Measurements from ENCODE around the genes AGO4 and AGO3.

DNA sequence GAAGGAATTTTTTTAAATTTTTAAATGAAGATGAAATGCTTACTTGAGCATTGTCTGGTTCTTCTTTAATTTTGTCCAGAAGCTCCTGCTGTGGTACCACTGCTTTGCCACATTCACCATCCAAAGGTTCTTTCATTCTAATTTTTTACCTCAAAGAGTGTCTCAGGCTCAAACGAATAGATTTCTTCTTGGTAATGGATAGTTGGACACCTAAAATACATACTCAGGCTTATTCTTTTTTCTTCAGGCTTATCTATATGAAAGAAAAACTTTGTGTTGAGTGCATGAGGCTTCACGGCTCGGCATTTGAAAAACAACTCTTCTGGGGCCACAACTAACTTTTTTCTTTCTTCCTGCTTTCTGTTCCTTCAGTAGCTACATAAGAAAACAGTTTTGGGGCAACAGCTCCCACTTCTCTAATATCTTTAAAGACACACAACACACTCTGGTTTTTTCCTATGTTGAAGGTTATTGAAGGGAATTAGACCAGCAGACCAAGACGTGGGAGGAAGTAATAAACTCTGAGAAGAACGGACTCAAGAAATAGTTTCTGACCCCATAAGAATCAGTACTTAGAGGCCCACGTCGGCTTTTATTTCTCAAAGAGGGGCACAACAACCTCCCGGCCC is 1.1 kb downstream of the ZMYM6 start:
- PRO-cap = no peak

DNA sequence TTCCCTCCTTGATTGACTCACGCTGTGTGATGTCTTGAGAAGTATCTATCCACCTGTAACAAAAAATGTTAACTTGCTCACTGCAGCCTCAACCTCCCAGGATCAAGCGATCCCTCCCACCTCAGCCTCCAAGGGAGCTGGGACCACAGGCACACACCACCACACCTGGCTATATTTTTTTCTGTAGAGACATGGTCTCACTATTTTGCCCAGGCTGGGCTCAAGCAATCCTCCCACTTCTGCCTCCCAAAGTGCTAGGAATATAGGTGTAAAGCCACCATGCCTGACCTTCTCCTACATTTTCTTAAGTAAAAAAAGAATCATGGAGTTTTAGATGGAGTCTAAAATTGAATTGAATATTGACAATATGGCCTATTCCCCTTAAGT is 15.6 kb downstream of the SFPQ start:
- PRO-cap = no peak

DNA sequence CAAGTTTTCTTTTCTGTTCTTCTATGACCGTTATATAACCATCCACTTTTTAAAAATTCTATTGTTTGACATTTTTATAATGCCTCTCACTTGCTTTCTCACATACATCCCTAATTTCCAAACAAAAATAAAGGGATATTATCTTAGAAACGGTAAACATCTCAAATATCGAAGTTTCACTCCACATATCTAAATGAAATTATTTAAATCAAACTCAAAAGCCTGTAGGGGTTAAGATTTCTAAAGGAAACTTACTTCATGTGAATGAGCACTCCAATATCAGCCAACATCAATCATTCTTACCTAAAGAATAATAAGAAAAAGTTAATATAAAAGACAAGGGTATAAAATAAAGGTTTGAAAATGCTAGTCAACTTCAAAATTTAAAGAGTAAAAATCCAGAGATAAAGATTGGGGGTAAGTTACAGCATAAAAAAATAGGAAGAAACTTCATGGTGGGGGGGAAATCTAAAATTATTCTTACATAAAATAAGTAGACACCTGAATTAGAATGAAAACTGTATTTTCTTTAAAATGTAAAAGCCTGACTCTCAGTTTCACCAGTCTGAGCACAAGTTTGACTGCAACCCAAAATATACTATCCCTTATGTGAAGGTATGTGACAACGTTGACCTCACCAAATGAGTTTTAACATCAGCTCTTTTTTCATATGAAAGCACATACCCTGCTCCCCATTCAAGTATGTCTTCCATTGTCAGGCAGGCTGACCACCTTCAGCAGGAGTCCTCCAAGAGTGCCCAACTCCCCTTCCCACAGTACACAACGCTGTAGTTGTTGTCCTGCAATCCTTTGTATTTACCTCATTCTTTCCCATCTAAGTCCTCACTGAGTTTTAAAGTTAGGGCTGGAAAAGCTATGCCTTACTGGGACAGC is 15.0 kb downstream of the SFPQ start:
- PRO-cap = no peak

DNA sequence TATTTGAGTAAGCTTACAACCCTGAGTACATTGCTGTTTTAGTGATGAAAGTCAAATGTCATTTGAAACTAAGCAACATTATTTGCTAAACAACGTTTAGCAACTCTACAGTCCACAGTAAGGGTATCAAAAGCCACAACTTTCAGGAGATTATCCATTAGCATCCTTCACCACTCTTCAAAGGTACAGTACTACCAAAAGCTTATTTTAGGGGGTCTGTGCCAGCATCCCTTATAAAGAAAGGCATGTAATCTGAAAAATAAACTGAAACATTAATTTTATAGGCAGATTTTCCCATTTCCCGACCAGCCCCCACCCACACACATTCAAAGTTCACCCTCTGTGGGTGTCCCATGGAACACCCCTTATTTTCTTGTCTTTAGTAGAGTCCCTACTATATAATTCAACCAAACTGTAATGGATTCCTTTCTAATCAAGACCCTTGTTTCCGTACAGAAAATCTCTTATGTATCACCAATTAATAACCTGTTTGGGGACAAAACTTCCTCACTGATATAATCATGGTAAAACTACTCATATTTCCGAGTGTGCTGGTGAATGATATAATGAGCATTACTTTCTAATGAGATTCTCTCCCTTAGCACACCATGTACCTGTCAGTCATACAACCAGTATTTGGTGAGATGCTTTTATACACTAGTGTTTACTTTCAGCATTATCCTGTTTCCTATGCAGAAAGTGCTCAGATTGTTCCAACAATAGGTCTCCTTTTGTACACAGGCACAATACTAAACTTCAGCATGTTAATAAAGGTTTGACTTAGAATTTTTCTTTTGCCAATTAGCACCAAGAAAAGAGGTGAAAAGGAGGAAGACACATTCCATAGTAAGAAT is 10.9 kb downstream of the SFPQ start:
- PRO-cap = unidirectional peak, minus-strand start at position 182 of the sequence

DNA sequence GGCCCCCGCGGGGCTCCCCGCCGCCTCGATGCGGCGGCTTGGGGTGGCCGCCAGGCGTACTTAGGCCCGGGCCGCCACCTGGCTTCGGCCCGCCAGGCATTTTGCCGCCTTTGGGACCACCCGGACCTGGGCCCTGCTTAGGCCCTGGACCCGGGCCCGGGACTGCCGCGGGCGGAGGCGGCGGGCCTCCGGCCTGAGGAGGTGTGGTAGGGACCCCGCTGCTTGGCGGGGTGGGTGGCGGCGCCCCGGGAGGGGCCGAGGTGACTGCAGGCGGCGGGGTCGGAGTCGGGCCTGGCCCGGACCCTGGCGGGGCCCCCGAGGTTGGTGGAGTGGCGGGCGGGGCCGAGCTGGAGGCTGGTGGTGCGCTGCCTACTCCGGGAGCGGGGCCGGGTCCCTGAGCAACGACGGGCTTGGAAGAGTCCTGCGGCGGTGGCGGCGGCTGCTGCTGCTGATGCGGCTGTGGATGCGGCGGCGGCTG is 589 bp downstream of the SFPQ start:
- PRO-cap = no peak

DNA sequence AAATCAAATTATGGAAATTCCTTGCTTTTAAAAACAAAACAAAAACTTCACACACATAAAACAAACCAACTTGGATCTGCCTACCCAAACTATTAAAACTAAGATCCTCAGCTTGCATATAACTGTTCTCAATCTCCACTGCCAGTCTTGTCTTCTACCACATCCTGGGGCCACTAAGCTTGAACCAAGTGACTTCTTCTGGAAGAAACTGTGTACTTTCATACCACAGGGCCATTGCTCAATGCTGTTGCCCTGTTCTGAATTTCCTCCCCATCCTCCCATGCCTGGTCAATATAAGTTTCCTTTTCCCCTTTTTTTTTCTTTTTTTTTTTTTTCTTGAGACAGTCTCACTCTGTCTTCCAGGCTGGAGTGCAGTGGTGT is 110.0 kb downstream of the KIAA0319L start:
- PRO-cap = unidirectional peak, minus-strand start at position 190 of the sequence

- PRO-cap = no peak
Observed at GRCh38 chr1:35505814-35506287, 51.4 kb downstream of the KIAA0319L start.

DNA sequence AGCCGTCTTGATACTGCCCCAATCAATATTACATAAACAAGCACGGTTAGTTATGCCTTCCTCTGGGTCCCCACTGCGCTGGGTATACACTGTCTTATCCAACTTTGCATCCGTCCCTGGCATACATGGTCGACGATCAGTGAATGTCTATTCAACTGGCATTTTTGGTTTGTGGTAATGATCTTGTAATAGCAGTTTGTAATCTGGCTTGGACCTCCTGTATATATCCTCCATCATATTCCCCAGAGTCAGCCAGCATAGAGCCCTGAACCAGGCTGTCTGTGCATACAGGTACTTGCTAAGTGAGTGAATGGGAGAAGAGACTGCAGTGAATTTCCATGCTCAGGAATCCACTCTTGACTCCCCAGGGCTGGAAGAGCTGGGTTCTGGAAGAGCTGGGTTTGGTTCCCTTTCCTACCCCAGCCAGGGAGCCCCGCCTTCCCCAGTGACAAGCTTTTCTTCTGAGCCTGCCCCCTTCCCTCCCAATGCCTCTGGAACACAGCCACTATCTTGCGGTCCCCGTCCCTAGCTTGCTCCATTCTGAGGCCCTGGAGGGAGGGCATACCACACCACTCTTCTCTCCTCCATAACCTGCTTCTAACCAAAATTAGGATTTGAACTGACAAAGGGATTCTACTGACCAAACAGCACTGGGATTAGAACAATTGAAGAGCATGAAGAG is 992 bp downstream of the C1orf216 start:
- PRO-cap = unidirectional peak, plus-strand start at position 485 of the sequence; unidirectional peak, plus-strand start at position 538 of the sequence

GRCh38 chr1:35807853-35808257 is at the start of gene AGO4:
AGO4 (plus strand) TSS chr1:35808016.
- PRO-cap = no peak

DNA sequence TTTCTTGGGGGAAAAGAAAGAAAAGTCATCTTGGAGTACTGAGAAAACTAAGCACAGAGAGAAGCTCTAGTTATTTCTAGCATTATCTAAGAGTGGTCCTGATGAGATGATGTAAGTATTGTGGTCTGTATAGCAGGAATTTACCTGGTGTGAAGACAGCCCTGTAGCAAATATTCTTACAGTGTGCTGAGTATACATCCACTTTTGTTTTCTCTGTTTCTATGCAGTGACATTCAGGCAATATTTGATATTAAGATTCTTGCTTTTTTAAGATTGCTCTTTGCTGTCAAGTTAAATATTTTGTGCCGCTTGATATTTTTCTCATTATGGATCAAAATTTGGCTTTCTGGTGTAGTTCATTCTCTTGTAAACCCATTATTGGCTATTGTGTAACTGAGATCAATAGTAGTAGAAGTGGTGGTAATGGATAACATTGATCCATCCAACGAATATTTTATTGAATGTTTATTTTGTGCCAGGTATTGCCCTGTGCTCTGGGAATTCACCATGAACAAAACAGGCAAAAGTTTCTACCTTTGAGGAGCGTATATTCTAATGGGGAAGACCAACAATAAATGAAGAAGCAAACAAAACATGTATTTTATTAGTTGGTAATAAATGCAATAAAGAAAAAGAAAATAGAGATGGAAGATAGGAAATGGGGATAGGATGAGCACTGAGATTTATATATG is 9.8 kb downstream of the AGO4 start:
- PRO-cap = no peak

GRCh38 chr1:35854560-35855048 is 28.4 kb upstream of the AGO1 start:
- PRO-cap = no peak

GRCh38 chr1:35921315-35922039 is 9.4 kb upstream of the AGO3 start:
- PRO-cap = no peak

- PRO-cap = bidirectional peak, plus-strand start at chr1:35931105, minus-strand start at chr1:35930981
Observed at GRCh38 chr1:35930512-35931499, at the start of gene AGO3. AGO3 (plus strand) TSS chr1:35931105.

- PRO-cap = no peak
Observed at GRCh38 chr1:36023338-36023843, 60.5 kb upstream of the TEKT2 start.

DNA sequence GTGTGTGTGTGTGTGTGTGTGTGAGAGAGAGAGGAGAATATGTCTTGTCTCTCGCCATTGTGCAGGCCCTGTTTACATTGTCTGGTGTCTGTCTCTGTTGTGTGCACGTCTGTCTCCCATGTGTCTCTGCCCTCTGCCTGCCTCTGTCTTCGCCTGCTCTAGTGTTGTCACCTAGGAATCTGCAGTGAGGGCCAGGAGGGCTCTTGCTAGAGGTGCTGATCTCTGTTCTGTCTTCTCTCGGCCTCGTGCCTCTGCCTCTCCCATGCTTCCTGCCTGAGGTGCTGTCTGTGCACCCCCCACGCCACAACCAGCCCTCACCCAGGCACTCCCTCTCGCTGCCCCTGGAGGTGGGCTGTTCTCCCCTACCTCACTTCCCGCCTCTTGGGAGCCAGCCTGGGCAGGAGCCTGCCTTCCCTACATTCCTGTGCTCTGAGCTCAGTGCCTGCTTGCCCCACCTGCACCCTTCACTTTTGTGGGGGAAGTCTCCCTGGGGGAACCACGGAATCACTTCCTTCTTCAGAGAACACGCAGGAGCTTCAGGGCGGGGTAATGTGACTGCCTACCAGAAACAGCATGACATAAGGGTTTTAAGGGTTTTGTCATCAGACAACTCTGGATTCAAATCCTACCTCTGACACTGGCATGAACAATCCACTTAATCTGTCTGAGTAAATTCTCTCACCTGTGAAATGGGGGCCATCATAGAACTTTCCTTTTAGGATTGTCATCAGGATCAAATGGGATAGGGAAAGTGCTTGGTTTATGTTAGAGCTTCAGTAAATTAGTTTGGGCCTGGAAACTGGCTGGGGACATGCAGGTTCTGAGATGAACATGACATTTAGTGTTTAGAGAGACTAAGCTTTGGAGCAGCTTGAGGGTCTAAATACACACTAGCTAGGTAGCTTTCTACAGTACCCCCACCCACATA is 6.2 kb downstream of the MAP7D1 start:
- PRO-cap = no peak

DNA sequence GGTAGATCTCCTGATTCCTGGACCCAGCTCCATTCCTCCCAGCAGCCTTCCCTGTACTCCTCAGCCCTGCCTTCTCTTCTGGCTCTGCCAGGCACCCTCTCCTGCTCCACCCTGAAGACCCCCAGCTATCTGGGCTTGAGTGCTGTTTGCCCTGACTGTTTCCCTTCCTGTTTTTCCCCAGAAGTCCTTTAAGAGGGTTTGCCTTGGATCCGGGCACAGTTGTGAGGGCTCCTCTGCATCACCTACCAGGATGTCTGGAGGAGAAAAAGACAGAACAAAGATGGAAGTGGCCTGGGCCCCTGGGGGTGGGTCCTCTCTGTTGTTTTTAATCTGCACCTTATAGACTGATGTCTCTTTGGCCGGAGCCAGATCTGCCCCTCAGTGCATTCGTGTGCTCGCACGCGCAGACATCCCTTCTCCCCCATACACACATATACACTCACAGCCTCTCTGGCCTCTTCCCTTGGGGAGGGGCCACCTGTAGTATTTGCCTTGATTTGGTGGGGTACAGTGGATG is 24.2 kb downstream of the MAP7D1 start:
- PRO-cap = no peak

GRCh38 chr1:36183074-36183878 is 27.3 kb downstream of the MAP7D1 start:
- PRO-cap = unidirectional peak, plus-strand start at chr1:36183492

GRCh38 chr1:36204203-36204845 is 19.9 kb upstream of the THRAP3 start:
- PRO-cap = no peak

- PRO-cap = no peak
Observed at GRCh38 chr1:36225301-36225957, 1.2 kb downstream of the THRAP3 start.

GRCh38 chr1:36270040-36270563 is 36.1 kb upstream of the SH3D21 start:
- PRO-cap = no peak